ENCODE data around the gene MITF.

DNA sequence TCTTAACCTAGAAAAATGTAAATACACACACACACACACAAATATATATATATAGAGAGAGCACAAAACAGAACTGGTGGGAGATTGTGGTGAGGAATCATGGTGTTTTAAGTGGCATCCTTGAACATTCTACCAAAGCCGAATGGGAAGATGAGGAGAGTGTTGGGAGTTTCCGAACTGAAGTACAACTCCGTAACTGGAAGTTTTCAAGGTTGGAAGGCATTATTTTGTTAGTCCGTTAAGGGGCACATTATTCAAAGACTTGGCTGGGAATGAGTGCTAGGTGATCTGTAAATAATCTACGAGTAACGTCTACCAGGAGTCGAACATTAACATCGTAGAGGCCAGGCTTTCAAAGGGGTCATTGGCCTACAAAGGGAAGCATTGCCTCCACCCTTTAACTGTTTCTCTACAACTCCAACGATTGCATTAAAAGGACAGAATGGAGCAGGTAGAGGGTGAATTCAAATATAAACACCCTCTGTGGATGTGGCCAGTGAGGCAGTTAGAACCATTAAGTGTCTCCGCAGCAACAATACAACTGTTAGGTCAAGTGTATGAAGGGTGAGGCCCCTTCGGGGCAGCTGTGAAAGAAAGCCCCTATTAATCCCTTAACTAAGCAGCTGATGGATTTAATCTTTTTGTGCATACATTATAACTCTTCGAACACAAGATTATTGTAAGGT, 126.0 kb upstream of the LMOD3 start:
- RRBS: no CpG with 5 or more reads among the region's 12 CpGs

DNA sequence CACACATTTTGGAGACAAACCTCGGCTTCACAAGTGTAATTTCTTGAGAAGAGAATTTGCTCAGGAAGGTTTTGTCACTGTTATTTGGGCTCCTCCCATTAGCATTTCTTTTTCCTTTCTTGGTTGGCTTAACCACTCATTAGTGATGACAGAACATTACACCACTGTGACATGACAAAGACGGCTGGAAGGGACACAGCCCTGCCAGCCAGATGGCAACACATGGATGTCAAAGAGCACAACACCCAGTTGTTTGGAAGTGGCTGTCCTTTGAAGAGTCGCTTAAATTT, 93.0 kb downstream of the FRMD4B start:
- RRBS: no CpG with 5 or more reads among the region's 3 CpGs

DNA sequence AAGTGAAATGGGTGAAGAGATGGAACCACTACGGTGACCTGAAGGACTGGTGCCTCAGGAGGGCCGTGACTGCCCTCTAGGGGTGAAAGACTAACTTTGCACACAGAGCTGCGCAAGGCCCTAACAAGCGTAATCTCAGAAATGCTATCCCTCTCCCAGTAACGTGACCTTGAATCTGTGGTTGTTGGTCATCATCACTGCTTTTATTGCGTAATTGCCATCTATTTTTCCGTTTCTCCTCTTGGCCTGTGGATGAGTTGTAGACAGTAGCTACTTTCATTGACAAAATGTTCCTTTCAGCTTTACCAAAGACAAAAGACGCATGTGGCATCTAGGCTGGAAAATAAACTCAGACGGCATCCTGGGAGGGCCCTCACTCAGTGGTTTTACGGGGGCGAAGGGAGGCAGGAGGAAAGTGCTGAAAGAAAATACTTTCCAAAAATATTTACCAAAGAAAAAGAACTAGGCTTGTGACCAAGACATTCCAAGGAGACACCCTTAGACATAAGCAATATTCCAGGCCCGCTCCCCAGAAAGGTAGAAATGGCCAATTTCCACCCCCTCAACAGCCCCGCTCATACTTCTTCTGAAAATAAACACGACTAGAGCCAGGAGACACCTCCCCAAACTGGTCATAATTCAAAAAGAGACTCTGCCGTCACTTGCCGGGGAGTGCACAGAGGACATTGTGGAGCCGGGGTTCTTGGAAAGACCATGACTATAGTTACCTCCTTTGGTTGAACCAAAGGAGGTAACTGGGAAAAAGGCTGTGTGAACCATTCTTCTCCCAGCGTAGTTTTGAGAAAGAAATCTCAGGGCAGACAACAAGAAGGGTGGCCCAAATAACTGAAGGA, 79.2 kb downstream of the FRMD4B start:
- RRBS: no CpG with 5 or more reads among the region's 18 CpGs

DNA sequence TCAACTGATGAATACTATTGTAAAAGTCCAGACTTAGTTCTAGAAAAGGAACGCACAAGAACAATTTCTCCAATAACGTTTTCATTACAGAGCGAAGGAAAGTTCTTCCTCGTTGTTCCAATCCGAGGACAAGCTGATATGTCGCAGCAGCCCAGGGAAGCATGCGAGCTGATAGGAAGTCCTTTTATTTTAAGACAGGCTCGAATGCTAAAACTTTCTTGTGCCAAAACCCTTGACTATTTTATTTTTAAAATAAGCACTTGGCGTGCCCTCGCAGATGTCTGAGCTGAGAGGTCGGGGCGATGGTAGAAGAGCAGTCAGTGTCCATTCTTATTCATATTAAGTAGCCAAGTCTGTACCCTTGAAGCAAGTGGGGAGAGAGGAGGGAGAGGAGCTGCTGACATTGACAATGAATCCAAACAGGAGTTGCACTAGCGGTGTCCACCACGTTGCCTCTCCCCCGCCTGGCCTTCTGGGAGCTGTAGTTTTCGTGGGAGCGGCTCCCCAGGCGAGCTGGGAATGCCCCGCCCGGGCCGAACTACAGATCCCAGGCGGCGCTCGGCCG, 338 bp upstream of the MITF start:
- RRBS: under 1% methylated on average over 6 of the region's 25 CpGs

GRCh38 chr3:69739409-69740121, at the start of gene MITF:
TSS of gene MITF (plus strand) at chr3:69739464.
- RRBS: 1% methylated on average over 49 of the region's 69 CpGs

DNA sequence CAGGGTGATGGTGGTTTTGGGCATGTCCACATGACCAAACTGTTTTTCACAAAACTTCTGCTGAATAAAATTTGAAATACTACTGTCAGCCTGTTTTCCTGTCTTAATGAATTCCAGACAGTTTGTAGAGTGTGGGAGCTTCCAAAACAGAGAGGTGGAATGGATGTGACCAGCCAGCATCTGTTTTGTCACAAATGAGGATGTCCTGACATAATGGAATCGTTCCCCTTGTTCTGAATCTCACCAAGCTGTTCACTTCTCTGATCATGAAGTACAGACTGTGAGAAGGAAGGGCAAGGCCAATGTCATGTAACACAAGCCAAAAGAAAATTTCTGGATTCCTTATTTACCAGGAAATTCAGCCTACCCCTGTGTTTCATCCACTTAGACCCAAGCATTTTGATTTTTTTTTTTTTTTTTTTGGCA, 11.9 kb downstream of the MITF start:
- RRBS: no CpG with 5 or more reads among the region's 1 CpG

GRCh38 chr3:70832298-70832772, 519.9 kb upstream of the MDFIC2 start:
- RRBS: no CpG with 5 or more reads among the region's 3 CpGs

GRCh38 chr3:71065467-71065728, 518.1 kb downstream of the FOXP1 start:
- RRBS: no CpG with 5 or more reads among the region's 17 CpGs

DNA sequence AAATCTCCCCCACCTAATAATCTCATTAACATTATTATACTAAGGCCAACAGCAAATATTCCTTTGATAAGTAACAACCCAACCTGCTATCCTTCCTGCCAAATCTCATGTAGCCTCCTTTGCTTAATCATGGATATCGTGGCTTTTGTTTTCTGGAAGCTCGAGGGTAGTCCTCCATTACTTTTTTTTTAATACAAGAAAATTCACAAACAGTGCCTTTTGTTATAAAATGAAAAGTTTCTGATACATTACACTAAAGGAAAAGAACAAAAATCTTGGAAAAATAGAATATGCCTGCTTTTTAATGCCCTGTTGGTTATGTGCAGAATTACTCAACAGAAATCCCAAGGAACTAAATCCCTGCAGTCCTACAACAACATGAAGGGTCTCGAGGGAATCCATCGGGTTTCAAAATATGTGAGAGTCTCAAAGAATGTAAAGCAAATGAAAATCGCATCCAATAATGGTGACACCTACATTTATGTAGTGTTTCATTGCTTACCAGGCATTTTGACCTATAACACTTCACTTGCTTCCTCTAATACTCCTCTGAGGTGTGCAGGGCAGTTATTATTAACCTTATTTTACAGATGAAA, 411.4 kb downstream of the FOXP1 start:
- RRBS: no CpG with 5 or more reads among the region's 5 CpGs

DNA sequence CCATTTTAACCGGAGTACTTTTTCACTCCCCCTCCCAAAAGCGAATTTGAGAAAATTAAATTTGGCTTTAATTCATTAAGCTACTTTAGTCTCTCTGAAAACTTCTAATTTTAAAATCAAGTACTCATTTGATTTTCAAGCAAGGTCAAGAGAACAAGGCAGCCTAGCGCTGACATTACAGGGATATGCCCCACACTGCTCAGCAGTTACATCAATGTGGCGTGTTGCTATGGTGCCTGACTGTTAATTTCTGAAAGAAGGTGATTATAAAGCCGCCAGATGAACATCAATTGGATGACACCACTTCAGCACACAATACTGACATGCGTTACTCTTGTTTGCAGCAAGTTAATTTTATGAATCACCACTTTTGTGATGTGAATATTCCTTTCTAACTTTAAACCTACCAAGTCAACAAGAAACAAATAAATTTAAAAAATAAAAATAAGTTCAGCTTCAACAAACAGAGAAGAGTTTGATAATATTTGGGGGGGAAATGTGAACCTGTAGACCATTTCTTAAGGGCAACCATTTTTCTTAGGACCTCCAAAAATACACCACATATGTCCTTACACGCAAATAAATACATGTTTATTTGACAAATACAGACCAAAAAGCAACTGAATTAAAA, 284.3 kb downstream of the FOXP1 start:
- RRBS: 95% methylated on average over 1 of the region's 7 CpGs

GRCh38 chr3:71372291-71372810, 211.2 kb downstream of the FOXP1 start:
- RRBS: no CpG with 5 or more reads among the region's 8 CpGs

DNA sequence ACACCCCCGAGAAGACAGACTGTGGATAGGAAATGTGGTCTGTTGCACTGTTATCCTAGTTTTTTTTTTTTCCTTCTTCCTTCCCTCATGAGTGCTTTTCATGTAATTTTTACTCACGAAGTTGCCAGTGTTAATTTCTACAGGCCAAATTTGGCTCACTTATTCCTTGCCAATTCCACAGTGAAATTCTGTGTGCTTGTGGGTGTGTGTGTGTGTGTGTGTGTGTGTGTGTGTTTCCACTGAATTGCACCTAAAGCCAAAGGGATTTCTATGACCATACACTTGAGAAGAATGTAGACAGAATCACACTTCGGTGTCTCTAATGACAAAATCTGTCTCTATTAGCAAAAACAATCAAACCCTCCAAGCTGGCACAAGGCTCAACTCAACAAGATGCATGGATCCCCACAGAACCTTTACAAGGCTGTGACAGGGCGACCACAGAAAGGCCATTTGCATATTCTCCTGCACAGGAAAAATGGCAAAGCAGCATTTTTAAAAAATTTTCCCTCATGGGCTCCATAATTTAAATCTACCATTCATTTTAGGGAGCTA, 165.5 kb downstream of the FOXP1 start:
- RRBS: no CpG with 5 or more reads among the region's 4 CpGs

GRCh38 chr3:71423097-71424031, 160.2 kb downstream of the FOXP1 start:
- RRBS: no CpG with 5 or more reads among the region's 12 CpGs

DNA sequence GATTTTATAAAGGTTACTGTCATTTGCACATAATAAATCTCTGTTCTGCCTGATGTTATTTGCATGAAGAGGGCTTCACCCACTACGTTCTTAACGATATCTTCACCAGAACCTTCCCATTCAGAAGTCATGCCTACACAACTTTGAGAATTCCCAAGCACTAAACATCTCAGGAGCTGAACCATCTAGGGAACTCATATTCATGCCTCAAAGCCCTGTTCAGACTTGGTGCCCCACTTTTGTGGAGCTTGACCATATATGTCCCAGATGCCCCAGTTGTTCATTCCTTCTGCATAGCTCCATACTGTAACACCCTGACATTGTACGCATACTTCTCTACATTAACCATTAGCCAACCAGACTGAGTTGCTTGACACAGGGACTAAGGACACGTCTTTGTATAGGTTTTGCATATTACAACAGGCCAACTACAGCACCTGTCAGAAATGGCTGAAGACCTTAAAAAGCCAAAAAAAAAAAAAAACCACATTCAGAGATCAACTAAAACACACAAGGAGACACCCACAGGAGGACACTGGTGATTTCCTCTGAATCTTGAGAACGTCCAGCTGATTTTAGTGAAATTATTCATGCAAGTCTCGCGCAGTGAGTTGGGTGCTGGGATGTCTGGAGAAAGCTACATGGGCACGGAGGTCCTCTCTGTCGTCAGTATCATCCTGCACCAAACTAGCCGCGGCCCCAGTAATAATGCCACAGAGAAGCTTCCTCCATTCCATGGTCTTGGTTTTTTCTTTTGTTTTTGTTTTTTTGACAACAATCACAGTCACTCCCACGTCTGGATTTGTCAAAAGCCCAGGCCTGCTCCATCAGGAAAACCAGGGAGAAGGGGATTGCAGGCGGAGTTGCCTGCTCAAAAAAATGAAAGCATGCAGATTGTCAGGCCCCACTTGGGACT, 141.4 kb downstream of the FOXP1 start:
- RRBS: no CpG with 5 or more reads among the region's 13 CpGs

GRCh38 chr3:71455966-71456563, 127.5 kb downstream of the FOXP1 start:
- RRBS: no CpG with 5 or more reads among the region's 5 CpGs

DNA sequence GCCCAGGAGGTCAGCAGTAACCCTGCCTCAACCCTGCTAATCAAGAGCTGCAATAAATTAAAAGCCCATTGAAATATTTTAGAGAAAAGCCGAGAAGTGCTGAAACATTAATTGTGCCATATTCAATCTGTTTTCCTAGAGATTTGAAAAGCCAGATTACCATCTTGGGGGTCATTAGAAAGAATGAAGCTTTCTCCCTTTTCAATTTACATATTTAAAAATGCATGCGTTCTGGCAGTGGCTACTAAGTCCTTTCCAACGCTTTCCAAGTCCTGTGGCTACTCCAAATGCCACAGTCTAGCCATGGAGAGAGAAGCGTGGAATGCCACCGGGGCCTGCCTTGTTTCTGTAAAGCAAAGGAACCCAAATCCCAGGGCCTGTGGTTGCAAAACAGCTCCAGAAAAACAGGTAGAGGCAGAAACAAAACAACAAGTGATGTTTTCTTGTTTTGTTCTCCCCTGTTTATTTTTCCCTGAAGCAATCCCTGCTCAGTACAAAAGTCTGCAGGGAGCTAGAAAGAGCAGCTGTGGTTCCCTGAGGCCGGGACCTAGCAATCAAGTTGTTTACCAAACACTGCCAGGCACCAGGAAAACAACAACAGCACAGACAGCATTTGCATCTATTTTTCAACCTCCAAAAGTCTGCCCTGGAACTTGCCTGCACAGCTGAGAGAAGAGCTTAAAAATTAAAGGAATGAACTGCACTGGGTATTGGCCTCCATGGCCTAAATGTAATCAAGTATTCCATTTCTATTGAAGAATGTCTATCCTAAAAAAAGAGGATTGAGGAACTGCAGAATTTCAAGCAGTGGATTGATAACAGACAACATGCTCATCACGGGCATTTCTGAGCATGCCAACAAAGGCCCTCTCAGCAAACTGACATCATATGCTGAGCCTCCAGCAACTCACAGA, 85.5 kb downstream of the FOXP1 start:
- RRBS: no CpG with 5 or more reads among the region's 7 CpGs

- RRBS: no CpG with 5 or more reads among the region's 4 CpGs
Measured at GRCh38 chr3:71532527-71533075, 50.9 kb downstream of the FOXP1 start.

DNA sequence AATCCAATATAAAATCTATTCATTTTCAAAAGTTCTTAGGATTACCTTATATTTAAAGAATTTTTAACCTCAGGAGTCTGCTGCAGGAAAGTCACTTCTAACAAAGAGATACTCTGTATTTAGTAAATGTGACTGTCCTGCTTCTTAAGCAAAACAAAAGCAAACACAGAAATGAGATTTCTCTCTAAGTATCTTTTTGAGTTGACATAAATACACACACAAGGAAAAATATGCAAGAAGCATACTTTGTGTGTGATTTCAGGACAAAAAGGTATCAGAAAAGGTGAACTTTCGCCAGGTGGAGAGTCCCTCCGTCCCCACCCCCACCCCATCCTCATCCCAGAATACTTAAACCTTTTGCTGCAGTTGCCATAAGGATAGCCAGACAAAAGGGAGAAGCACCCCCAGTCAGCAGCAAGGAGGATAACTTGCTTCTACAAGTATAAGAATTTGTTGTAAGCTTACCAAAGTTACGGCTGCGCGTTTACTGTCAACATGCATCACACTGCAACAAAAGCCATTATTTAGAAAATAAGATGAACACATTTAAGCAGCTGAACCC, 10.4 kb downstream of the FOXP1 start:
- RRBS: no CpG with 5 or more reads among the region's 5 CpGs

DNA sequence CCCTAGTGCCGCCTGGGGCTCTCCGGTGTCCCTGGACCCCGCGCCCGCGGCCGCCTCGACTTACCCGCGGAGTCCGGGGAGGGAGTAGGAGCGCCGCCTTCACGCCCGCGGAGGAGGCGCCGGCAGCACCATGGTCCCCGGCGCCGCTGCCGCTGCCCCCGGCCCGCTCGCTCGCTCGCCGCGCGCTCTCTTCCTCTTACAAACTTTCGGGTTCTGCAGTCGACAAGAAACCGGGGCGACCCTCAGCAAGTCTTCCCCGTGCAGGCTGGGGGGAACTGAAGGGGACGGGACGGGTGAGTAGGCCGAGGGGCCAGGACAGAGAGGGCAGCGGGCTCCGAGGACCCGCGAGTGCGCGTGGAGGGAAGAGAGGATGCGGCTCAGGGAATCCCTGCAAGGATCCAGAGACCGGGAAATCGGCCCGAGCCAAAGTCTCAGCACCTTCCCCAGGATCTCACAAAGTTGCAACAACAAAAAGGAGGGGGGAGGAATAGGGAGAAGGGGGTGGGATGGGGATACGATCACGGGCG, 2.0 kb downstream of the FOXP1 start:
- RRBS: 2% methylated on average over 29 of the region's 51 CpGs

- RRBS: under 1% methylated on average over 13 of the region's 50 CpGs
Measured at GRCh38 chr3:71583872-71585130, 773 bp upstream of the FOXP1 start.